A375 (cell line): ENCODE measurements around the genes ARSL, ANOS1 and FAM9B.

- RAMPAGE, long total RNA = no peak
Observed at GRCh38 chrX:2863843-2864980, 35.5 kb downstream of the GYG2 start.

DNA sequence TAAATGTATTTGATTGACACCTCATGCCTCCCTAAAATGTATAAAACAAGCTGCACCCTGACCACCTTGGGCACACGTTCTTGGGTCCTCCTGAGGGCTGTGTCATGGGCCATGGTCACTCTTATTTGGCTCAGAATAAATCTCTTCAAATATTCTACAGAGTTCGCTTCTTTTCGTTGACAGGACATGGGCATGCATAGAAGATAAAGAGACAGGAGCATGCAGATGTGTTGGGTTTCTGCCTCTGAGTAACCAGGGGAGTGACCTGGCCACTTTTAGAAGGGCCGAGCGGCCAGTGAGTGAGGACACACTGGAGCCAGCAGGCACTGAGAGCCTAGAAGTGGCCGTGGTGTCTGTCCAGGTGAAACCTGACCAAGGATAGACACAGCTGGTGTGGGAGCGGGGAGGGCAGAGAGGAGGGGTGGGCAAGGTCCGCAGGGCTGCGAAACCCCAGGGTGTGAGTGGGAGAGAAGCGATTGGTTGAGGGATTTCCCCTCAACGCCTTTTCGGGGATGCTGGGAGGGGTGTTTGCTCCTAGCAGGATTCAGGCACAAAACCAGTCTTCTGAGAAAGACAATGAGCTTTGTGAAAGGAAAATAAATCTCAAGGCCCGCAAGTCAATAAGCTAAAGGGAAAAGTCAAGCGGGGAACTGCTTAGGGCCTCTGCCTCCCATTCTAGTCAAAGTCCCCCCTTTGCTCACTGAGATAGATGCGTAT lies 1.9 kb downstream of the ARSL start:
- RAMPAGE, long total RNA = no peak

DNA sequence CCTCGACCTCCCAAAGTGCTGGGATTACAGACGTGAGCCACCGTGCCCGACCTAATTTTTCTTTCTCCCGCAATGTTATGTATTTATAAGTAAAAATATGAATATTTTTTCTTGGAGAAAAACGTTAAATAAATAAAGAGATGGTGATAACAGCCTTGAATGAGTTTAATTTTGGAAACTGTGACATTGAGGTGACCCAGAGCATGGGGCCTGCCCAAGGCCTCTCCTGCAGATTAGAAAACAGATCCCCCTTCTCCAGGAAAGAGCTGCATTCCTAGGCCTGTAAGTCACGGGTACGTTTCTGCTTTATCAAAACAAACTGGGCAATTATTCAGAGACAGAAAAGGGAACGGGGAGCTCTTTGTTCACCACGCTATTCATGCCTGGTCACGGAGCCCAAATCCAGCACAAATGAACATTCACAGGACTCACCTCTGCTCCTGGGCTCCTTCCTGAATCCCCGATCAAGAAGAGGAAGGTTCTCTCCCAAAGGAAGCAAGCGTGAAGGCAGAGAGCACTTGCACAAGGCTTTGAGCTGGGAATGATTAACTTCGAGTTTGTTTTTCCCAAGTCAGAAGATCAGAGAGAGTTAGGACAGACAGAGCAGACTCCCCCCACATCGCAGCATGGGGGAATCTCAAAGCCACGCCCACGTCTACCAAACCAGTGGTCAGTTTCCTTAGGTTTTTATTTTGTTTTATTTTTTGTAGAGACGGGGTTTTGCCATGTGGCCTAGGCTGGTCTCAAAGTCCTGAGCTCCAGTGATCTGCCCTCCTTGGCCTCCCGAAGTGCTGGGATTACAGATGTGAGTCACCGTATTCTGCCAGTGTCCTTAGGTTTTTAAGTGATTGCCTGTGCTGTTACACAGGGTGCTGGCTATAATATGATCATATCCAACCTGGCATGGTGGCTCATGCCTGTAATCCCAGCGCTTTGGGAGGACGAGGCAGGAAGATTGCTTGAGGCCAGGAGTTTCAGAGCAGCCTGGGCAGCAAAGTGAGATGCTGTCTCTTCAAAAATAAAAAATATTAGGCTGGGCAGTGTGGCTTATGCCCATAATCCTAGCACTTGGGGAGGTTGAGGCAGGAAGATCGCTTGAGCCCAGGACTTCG lies at the start of gene ARSL:
Gene ARSL (minus strand): TSS at position 550 of the 1,112 bp plus-strand sequence.
- RAMPAGE, long total RNA = no peak

GRCh38 chrX:3663549-3663922 lies 49.9 kb downstream of the PRKX start:
- RAMPAGE, long total RNA = no peak

- RAMPAGE, long total RNA = no peak
Observed at GRCh38 chrX:3707466-3708146, 5.8 kb downstream of the PRKX start.

- RAMPAGE, long total RNA = no peak
Observed at GRCh38 chrX:4968009-4968446, 1254.6 kb upstream of the PRKX start.

GRCh38 chrX:7892154-7892367 lies 35.2 kb downstream of the PNPLA4 start:
- RAMPAGE, long total RNA = no peak

- RAMPAGE, long total RNA = no peak
Observed at GRCh38 chrX:8731588-8732718, at the start of gene ANOS1. TSS of gene ANOS1 (minus strand) at chrX:8732137.

- RAMPAGE, long total RNA = no peak
Observed at GRCh38 chrX:8987607-8988170, 46.2 kb downstream of the FAM9B start.

DNA sequence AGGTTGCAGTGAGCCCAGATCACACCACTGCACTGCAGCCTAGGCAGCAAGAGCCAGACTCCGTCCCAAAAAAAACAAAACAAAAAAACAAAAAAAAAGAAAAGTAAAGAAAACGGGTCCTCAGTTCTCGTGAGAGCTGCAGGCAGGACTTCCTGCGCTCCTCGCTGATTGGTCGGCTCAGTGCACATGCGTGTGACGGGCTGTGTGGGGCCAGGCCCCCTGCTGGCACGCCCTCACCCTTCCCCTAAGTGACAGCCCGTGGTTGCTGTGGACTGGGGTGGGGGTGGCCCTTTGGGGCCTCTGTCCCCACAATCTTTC lies at the start of gene FAM9B:
Gene FAM9B (minus strand): TSS at position 154 of the 318 bp plus-strand sequence.
- RAMPAGE, long total RNA = no peak

DNA sequence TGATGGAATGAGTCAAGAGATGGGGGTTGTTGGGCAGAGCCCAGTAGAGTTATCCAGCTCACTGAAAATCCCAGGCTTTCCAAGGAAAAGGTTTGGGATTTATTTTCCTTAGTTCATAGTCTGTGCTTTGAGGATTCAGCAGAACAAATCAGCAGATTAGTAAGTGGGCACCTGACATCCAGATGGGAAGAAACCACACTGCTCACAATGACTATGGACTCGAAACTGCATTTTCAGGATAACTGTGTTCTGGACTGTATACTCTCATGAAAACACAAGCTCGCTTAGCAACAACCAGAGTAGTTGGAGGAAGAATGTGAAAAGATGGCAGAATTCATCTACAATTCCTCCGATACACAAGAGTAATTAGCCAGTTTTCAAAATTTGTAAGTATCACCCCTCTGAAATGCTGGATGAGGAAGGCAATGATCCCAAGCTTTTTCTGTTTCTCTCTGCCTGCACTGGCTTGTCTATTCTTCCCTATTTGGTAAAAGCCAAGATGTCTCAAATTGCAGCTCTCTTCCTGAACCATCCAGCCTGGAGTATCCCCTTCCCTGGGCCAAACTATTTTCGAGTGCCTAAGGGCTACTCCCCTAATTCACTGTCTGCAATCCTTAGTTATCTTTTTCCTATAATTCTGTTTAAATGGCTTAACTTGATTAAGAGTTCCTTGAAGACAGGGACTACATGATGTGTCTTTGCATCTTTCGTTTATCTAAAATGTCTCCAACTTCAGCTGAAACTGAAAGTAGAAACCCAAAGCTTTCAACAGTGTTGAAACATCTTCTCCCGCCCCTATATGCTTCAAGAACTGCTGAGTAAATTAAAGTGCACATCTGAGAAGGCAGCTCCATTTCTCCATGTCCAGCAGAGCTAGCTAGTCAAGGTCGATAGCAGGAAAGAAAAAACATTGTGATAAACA lies 186.0 kb upstream of the TBL1X start:
- RAMPAGE, long total RNA = no peak

DNA sequence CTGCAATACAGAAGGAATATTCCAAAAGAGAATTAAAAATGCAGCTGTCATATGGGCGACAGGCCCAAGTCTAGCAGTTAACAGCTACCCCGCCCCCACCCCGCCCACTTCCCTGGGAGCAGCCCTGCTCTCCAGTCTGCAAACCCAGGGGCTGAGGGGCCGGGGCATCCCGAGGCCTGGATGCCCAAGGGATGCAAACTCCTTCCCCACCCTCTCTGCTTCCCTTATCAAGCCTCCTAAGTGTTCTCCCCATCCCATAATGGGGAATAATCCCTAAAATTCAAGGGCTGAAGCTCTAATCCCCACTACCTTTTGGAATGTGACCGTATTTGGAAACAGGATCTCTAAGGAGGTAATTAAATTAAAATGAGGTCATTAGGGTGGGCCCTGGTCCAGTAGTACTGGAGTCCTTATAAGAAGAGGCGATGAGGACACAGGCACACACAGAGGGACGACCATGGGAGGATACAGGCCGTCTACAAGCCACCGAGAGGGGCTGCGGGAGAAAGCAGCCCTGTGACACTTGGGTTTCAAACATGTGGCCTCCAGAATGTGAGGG lies 124.5 kb upstream of the TBL1X start:
- RAMPAGE, long total RNA = no peak

DNA sequence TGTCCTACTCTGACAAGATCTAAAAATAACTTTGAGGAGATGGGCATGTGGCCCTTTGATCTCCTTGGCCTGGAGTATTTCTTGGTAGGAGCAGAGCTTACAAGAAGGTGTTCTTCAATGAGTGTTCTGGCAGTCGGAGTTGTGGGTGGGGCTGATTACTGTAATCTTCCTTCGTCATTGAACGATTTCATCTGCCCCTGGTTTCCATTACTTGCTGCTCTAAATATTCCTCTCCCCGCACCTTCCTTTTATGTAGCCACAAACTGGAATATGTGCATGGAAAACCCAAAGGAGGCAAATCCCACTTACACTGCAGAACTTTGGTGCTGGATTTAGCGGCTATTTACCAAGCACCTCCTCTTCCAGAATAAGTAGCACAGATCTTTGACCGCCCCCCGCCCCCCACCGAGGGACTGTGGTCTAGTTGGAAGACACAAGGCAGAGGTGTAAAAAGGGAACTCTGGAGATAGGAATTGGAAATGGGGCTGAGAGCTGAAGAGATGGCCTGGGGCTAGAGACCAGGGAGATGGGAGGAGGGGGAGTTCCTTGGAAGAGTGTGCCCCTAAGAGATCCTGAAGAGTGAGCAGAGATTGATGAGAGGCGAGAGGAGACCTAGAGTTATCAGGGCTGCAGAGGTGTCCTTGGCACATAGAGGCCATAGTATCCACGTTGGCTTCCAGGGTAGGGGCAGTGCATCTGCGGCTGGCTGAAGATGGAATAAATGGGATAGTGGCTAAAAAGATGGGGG lies 55.2 kb downstream of the TBL1X start:
- RAMPAGE, long total RNA = no peak

DNA sequence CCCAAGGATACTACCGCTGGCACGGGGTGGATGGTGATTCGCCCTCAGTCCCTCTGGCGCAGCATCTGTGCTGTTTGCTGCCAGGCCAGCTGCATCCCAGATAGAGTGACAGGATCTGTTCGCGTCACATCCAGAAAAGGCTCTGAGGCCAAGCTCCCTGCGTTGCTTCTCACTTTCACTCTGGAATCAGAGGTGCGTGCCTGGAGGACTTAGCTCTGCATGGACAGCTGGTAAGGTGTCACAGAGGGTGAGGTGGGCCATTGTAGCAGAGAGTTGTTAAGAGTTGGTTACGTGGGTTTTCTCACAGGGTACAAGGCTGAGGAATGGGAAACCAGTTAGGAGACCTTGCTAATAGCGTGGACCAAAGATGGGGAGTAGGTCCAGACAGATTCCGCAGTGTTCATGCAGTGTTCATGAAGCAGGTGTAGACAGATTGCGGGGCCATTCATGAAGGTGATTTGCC lies 95.5 kb downstream of the TBL1X start:
- RAMPAGE, long total RNA = no peak

DNA sequence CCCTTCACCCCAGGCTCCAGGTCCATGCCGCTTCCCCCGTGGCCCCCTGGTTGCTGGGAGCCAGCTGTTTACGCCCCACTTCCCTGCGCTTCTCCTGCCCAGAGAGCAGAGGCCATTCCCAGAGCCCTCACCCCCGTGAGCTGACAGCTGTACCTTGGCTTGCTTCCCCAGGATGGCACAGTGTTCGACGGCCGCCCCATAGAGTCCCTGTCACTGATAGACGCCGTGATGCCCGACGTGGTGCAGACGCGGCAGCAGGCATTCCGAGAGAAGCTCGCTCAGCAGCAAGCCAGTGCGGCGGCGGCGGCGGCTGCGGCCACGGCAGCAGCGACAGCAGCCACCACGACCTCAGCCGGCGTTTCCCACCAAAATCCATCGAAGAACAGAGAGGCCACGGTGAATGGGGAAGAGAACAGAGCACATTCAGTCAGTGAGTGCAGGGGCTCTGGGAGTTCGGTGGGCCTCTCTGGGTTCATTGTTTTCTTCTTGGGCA lies 77.8 kb downstream of the GPR143 start:
- RAMPAGE, long total RNA = no peak

DNA sequence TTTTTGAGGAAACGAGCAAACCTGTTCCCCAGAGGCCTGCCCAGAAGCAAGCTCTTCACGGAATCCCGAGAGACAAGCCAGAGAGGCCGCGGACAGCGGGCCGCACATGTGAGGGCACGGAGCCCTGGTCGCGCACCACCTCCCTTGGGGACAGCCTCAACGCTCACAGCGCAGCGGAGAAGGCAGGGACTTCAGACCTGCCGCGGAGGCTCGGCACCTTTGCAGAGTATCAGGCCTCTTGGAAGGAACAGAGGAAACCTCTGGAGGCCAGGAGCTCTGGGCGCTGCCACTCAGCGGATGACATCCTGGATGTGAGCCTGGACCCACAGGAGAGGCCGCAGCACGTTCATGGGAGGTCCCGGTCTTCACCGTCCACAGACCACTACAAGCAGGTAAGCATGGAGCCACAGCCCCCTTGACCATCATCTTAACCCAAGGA lies 70.8 kb upstream of the CLDN34 start:
- RAMPAGE, long total RNA = no peak

- RAMPAGE, long total RNA = no peak
Observed at GRCh38 chrX:10038510-10039074, 71.4 kb downstream of the CLDN34 start.

GRCh38 chrX:10098098-10098803 lies 58.5 kb upstream of the CLCN4 start:
- RAMPAGE, long total RNA = no peak

DNA sequence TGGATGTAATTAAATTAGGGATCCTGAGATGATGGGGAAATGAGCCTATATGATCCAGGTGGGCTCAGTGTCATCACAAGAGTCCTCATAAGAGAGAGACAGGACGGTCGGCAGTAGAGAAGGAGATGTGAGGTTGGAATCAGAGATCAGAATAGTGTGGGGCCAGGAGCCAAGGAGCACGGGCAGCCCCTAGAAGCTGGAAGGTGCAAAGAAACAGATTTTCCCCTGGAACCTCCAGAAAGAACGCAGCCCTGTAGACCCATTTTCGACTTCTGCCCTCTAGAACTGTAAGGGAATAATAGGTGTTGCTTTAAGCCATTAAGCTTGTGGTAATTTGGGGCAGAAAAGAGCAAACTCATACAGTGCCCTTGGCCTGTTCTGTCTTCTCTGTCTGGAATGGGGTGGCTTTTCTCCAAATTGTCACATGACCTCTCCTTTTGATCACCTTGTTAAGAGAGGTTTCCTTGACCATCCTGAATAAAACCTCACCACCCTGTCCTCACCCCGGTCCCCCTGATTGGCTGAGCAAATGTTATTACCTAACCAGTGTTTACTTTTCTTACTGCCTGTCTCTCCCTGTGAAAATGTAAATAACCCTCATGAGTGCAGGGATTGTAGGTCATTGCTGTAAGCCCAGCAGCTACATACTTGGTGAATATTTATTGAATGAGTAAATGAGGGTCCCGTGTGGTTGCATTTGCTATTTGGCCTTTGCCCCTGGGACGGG lies 55.8 kb upstream of the CLCN4 start:
- RAMPAGE, long total RNA = no peak

DNA sequence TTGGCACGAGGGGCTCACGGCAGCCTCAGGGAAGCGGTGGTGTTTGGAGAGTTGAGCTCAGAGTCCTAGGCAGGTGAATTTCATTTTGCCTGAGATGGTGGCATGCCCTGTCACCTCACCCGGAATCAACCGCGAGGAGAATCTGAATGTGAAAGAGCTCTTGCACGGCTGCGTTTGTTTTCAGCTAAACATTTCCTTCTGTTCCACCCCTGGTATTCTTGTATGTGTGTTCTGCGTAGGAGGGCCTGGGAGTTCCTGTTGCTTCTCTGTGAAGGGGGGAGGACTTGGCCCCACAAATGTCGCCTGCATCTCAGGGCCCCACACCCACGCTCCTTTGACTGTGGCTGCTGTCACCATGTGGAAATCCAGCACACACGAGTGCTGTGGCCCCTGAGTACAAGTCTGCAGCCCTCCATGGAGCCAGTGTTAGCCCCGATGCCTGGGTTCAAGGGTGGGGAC lies 45.8 kb upstream of the CLCN4 start:
- RAMPAGE, long total RNA = no peak